ENCODE results near the gene PAQR3.

DNA sequence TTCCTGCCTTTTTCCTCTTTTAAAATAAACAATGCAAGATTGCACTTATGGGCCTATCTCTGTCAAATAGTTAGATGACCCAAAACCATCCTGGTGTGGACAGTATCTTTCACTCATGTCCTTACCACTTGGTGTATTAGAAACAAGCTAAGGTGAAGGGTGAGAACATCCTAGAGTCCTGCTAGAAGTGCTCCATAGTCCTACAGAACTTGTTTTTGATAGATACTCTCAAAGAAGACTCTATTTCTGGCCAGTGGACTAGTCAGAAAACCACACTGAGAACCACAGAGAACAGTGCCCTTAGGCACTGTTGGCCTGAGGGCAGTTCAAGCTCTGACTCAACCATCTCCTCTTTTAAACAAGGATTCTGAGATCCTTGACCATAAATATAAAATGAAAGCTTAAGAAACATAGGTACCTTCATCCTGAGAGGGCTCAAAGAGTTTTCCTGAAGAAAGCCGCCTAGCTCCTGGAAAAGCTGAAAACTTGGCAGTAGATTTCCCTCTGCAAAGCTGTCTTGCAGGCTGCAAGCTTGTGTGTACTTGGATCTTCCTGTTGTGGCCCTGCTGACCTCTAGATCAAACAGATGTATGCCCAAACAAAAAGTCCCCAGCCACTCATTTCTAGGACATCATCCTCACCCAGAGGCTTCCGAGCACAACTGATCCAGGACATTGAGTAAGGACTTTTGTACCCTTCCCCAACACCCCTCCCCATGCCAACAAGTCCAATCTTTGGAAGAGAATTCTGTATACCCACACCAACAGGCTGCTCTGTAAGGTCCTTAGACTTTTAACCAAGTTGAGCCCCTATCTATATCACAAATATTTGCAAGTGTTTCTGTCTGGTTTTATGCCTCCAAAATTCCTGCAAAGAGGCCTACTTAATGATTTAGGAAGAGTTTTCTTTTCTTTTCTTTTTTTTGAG lies 111.6 kb upstream of the CXCL13 start:
- RRBS, result no CpG with 5 or more reads among the region's 2 CpGs

DNA sequence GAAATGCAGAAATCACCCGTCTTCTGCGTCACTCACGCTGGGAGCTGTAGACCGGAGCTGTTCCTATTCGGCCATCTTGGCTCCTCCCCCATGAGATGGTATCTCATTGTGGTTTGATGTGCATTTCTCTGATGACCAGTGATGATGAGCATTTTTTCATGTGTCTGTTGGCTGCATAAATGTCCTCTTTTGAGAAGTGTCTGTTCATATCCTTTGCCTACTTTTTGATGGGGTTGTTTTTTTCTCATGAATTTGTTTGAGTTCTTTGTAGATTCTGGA lies 86.4 kb upstream of the CXCL13 start:
- RRBS, result no CpG with 5 or more reads among the region's 5 CpGs

DNA sequence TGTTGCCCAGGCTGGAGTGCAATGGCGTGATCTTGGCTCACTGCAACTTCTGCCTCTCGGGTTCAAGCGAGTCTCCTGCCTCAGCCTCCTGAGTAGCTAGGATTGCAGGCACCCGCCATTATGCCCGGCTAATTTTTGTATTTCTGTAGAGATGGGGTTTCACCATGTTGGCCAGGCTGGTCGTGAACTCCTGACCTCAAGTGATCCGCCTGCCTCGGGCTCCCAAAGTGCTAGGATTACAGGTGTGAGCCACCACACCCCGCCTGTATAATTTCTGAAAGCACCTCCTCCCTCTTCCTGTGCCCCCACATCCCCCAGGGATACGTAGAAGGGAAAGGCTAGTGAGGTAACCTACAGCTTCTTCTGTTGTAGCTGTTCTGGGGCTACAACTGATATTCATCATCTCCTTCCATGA lies 102.6 kb downstream of the CXCL13 start:
- RRBS, result no CpG with 5 or more reads among the region's 10 CpGs

DNA sequence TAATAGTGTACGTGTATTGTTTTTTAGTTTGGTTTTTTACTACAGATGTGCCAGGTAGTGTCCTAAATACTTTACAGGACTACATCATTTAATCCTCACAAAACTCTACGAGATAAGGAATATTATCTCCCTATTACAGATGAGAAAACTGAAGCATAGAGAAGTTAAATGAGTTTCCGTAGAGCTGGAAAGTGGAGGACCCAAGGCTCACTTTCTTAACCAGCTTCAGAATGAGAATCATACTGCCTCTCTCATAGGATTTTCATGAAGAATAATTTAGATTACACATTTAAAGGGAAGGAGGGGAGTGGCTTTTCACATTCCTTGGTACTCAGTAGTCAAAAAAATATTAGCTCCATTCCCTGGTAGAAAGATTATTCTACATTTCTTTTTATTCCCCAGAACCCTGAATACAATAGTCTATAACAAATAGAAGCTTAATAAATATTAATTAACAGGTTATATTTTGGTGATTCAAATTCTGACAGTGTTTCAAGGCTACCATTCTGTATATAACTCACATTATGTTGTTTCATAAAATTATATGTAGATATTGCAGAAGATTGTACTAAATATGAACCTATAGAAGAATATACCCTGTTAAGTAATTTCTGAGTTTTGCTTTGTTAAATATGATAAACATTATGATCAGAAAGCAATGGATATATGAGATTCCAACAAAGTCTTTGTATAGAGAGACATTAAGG lies 10.0 kb downstream of the CNOT6L start:
- RRBS, result no CpG with 5 or more reads among the region's 3 CpGs

- RRBS, result no CpG with 5 or more reads among the region's 3 CpGs
Observed at GRCh38 chr4:77812186-77812417, 7.1 kb downstream of the CNOT6L start.

DNA sequence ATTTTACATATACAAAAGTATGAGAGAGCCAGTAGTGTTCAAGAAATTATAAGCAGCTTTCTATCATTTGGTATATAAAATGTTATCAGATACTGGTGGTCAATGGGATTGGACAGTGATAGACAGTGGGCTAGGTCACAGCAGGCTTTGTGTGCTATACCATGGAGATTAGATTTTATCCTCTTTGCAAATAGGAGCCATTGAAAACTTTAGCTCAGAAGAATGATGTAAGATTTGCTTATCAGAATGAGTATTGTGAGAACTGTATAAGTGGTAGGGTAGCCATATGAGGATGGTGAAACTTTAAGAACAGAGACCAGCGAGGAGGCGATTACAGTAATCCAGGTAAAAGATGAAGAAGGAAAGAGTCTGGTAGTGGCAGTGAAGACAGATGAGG lies 37.9 kb downstream of the MRPL1 start:
- RRBS, result no CpG with 5 or more reads among the region's 2 CpGs

- RRBS, result no CpG with 5 or more reads among the region's 3 CpGs
Observed at GRCh38 chr4:78370715-78371117, 180.9 kb upstream of the ANXA3 start.

- RRBS, result no CpG with 5 or more reads among the region's 18 CpGs
Observed at GRCh38 chr4:78540467-78541244, 10.9 kb upstream of the ANXA3 start.

DNA sequence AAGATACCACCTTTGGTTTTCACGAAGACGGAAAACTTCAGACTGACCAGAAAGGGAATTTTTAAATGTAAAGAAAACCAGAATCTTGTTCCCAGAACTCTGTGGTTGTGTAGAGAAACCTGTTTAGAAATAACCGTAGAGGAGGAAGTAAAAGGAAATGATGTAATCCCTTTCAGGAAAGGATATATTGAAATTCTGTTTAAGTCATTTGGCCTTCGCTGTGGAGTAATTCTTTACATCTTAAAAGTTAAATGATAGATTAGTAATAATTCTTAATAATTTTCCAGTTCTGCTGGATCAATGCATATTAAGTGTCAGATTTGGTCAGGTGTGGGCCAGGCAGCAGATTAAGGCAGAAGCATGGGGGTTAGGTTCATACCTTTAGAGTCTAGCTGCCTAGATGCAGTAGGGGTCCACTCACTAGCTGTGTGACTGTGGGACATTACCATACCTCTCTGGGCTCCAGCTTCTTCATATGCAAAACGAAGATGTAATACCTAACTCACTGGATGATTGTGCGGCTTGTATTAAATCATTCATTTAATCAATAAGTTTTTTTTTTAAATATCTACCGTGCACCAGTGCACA lies 1.3 kb downstream of the ANXA3 start:
- RRBS, result no CpG with 5 or more reads among the region's 7 CpGs

GRCh38 chr4:78628219-78629117 lies 76.9 kb downstream of the ANXA3 start:
- RRBS, result no CpG with 5 or more reads among the region's 5 CpGs

DNA sequence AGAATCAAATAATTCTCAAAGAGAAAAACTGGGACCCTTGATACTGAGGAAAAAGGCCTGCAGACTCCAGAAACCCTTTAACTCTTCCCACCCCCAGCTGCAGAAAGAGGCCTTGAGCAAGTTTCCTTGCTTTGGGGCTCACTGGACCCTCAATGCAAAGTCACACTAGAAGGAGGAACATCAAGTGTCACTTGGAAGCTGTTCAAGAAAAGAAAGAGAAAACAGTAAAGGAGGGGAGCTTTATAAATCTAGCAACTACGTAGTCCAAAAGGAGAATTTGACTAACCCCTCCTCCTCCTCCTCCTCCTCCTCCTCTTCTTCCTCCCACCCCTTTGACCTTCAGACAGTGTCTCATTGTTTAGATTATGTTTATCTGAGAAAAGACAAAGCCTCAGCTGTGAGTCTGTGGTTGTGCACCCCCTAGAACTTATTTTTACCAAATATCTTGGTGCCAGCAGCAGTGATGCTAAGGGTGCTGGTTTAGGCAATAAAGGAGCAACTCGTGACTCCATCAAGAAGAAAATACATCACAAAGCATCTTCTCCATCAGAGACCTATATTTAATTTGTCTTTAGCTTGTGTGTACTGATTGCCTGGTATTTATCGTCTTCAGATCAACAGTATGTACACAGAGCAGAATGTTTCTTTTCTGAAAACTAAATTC lies 68.9 kb upstream of the BMP2K start:
- RRBS, result no CpG with 5 or more reads among the region's 3 CpGs

DNA sequence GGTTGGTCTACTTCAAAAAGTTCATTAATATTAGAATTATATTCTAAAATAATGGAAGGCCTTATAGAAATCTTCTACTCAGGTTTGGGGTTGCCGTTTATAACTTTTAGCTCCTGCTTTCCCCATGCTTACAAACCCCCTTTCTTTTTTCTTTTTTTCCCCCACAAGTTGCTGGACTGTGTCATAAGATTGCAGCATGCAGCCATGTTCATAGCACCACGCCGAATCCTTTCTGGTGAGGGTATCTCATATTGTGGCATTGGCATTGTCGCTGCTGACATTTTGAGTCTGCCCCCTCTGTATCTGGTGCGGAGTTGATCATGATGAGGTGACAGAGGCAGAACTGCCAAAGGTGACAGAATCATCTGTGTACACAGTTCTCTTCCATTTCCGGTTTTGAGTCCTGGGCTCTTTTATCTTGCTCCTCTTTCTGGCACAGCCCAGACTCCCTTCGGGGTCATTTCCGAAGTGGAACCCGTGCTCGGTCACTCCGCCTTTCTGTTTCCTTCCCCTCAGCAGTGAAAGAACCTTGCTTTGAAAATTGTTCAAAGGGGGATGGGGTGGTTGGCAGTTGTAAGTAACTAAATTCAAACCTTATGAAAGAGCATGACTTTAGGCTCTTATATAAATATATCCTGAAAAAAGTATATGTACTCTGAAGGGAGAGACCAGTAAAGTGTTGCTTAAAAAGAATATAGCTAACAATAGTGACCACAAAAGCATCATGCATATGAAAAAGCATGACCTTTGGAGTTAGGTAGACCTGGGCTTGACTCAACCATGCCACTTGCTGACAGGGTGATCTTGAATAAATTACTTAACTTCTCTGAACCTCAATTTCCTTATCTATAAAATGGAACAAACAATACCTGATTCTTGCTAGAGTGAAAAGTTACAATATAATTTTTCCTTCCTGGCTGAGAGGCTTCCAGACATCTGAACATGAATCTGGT lies 55.0 kb upstream of the BMP2K start:
- RRBS, result no CpG with 5 or more reads among the region's 11 CpGs

DNA sequence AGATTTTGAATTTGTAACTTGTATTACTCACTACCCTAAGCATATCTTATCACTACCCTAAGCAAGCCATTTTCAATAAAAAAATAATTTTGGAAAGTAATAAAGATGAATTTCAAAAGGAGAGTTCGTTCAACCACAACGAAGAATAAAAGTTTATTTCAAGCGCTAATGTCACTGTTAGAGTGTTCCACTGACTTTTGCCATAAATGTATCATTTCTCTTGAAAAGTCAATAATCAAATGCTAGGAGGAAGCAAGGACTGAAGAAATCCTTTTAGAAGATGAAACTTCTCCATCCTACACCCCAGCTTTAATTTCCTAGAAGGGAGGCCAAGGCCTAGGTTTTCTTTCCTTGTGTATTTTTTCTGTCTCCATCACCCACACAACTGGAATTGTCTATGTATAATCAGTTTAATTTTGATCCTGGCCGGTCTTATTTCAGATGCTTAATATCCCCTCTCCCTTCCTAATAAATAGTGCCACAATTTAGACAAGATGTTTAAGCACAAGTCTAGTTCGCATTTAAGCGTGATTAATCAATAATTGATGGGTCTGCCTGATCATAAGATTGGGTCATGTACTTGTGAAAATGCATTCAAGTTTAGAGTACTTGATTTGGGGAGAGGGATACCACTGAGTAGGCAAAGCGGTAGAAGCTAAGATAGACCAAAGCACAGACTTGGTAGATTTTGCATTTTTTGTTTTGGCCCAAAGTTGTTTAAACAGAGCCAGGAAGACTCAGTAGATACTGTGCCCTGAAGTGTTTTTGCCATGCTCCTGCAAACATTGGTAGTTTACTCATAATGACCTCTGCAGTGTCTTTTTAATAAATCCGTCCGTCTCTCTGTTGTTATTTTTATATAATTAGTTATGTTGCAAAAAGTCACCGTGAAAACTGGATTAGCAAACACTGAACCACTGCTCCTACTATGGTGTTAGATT lies 2.4 kb downstream of the BMP2K start:
- RRBS, result no CpG with 5 or more reads among the region's 10 CpGs

- RRBS, result no CpG with 5 or more reads among the region's 7 CpGs
Observed at GRCh38 chr4:78783684-78784959, 8.0 kb downstream of the BMP2K start.

GRCh38 chr4:78873100-78873683 lies 66.0 kb downstream of the PAQR3 start:
- RRBS, result no CpG with 5 or more reads among the region's 3 CpGs

DNA sequence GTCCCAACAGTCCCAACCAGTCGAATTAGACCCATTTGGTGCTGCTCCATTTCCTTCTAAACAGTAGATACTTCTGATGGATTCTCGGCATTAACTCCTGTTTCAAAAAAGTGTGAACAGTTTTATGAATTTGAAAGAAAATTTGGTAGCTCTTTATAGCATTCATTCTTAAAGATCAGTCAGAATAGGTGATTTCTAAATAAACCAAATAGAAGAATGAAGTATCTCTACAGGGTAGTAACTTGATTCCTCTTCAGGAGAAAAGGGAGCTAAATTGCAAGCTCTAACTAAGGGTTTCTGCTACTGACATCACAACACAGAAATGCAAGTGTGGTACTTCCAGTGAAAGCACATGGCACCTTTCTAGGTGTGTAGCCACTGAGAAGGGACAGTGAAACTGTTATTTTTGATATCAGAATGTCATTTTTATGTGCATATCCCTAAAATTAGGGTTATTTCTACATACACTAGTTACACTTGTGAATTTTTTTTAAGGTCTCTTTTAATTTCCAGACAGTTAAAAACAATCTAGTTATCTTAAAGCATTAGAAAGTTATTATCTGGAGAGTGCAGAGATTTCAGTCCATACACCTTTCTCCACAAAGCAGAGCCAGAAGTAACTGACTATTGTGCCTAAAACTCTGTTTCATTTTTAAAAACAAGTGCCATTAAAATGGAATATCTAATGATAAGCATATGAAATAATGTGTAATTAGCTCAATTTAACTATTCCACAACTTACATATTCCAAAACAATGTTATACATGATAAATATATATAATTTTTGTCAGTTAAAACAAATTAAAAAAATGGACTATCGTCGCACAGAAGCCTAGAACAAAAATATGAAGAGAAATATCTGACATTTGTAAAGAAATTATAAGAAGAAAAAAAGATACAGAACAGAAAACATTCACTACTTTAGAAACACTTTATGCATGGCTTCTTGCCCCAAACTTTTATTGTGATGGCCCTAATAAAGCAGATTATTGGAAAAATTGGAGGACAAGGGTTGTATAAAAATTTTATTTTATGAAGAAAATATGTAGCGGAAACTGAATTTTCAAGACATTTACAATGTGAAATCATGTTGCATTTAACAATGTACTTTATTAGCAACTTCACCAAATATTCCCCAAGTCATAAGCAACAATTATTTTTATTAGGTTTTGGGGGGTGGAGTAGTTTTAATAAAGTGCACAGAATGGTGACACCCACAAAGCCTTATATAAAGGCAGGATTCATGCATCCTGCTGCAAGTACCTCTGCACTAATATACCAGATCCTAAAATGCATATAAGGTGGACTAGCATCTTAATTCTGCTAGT lies 26.8 kb downstream of the PAQR3 start:
- RRBS, result no CpG with 5 or more reads among the region's 5 CpGs

DNA sequence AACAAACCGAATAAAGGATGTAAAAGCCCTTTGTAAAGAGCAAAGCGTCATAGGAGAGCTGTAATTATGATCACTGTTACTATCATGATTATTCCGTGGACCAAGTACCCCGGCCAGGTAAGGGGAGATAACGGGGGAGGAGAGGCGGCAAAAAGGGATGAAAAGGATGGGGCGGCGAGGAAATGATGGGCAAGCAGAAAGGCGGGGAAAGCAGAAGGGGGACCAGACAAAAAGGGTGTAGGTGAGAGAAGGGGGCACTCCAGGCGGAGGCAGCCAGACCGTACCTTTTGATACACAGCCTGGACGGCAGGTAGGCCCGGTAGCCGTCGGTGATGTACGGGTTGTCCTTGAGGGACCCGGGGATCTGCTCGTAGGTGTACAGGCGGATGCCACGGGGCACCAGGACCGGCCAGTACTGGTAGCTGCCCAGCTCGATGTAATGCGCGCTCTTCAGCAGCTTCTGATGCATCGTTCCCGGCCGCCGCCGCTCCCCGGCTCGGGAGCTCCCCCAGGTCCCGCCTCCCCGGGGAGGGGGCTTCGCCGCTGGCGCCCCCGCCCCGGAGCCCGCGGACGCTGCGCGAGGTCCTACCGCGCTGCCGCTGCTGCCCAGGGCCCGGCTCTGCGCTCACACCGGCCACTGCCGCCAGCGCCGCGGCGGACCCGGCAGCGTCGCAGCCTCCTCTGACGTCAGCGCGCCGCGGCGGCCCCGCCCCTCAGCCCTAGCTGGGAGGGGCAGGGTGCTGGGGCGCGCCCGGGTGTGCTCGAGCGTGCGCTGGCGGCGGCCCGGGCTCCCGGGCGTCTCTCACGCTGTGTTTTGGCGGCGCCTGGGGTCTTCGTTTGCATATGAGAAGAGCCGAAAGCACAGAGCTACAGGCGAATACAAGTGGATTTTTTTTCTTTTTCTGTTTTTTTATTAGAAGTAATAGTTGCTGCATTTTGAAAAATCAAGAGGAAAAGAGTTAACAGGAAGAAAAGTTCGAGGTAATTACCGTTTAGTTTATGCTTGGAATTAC lies at the start of gene PAQR3:
Gene PAQR3 (minus strand): TSS at position 683 of the 1,013 bp plus-strand sequence.
- RRBS, result 2% methylated on average over 33 of the region's 83 CpGs